Measurements from ENCODE around the genes CAPG, VAMP8 and GNLY.

DNA sequence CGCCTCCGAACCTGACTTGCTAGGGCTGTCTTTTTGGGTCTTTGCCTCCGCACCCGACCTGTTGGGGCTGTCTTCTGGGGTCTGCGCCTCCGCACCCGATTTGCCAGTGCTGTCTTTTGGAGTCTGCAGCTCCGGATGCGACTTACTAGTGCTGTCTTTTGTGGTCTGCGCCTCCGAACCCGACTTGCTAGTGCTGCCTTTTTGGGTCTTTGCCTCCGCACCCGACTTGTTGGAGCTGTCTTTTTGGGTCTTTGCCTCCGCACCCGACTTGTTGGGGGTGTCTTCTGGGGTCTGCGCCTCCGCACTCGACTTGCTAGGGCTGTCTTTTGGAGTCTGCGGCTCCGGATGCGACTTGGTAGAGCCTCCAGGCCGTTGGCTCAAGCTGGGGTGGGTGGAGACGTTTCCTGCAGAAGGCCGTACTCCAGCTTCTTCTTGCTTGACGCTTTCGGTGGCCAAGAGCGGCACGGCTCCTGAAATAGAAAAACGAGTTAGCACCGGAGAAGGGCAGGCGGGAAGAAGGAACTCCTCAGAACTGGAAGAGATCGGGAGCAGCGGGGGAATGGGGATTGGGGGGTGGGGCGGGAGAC lies 480 bp downstream of the TGOLN2 start:
- PRO-cap, result no peak
- RAMPAGE, long total RNA, 4 experiments, result no peak in any of the 4 experiments

- PRO-cap, result no peak
- RAMPAGE, long total RNA, 4 experiments, result no peak in any of the 4 experiments
Observed at GRCh38 chr2:85345161-85345877, 9.0 kb downstream of the RETSAT start.

DNA sequence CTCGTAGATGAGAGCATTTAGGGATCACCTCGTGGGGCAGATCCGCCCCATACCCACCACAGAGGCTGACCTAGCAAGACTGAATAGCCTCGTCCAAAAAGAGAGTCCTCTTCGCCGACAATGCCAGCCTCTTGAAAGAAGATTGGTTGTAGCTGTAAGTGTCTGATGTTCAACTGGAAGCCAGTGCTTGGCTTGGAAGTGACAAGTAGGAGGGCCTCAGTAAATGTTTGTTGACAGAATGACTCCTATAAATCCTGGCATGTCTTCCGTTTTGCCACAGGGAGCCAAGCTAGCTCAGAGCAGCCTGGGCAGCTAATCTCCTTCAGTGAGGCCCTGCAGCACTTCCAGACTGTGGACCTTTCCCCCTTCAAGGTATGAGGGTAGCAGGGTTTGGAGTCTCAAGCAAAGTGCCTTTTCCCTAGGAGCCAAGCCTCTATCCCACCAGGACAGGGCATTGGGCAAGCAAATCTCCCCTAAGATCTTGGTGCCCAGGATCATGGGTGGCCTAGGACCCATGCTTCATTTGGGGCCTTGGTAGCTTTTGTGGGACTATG lies 15.0 kb downstream of the ELMOD3 start:
- PRO-cap, result no peak
- RAMPAGE, long total RNA, 4 experiments, result no peak in any of the 4 experiments

DNA sequence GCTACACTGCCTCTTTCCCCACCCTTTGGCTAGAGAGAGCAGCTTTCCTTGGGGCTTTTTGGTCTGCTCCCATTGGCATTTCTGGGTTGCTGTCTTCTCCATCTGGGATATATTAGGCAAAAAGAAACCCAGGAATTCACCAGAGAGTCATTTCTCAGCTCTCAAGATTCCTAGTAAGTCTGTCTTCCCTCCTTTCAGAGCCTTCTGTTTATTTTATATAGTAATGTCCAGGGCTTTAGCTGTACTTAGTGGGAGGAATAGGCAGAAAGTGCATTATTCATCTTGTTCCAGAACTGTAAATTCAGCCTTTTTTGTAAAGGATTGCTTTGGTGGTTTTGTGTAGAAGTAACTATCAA lies 22.2 kb downstream of the ELMOD3 start:
- PRO-cap, result no peak
- RAMPAGE, long total RNA, 4 experiments, result no peak in any of the 4 experiments

GRCh38 chr2:85410165-85410898 lies at the start of gene CAPG:
TSS of gene CAPG (minus strand) at chr2:85410366.
- PRO-cap, result unidirectional peak, minus-strand start at chr2:85410365
- RAMPAGE, long total RNA, 4 experiments, result start-site peak on the minus strand in 2 of 4 experiments, at chr2:85410344-85410393 at its widest, 86 to 92 reads per replicate

DNA sequence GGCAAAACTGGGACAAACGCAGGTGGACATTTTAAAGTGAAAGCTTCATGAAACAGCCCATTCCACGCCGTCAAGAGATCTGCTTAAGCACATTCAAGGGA lies 984 bp upstream of the MAT2A start:
- PRO-cap, result no peak
- RAMPAGE, long total RNA, 4 experiments, result no peak in any of the 4 experiments

DNA sequence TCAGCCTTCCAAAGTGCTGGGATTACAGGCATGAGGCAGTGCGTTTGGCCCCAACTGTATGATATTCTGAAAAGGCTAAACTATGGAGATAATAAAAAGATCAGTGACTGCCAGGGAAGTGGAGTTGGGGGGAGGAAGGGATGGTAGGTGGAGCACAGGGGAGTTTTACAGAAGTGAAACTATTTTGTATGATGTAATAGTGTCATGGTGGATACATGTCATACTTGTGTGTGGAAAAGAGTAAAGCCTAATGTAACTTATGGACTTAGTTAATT lies 2.8 kb upstream of the GGCX start:
- PRO-cap, result no peak
- RAMPAGE, long total RNA, 4 experiments, result no peak in any of the 4 experiments

GRCh38 chr2:85577124-85577719 lies at the start of gene VAMP8:
TSS of gene VAMP8 (plus strand) at chr2:85577586.
- PRO-cap, result unidirectional peak, plus-strand start at chr2:85577616
- RAMPAGE, long total RNA, 4 experiments, result start-site peak on the plus strand in 4 of 4 experiments, at chr2:85577578-85577623 at its widest, 13 to 174 reads per replicate

DNA sequence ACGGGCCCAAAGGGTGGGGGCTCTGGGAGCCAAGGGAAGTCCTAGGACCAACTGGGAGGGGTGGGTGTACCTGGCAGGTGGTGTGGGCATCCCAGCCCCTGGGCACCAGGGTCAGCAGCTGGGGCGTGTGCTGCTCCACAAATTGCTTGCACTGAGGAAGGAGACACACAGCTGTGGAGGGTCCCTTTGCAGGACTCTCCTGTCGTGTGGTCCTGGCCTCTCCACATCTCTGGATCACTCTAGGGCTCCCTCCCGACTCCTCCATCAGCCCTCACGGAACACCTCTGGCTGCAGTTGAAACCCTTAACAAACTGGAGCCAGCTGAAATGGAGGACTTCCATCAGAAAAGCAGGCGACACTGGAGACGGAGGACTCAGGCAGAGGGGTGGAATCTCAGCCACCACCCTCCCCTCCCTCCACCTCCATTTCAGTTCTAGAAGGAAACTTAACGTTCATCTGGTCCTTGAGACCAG lies 6.0 kb downstream of the SFTPB start:
- PRO-cap, result no peak
- RAMPAGE, long total RNA, 4 experiments, result no peak in any of the 4 experiments

DNA sequence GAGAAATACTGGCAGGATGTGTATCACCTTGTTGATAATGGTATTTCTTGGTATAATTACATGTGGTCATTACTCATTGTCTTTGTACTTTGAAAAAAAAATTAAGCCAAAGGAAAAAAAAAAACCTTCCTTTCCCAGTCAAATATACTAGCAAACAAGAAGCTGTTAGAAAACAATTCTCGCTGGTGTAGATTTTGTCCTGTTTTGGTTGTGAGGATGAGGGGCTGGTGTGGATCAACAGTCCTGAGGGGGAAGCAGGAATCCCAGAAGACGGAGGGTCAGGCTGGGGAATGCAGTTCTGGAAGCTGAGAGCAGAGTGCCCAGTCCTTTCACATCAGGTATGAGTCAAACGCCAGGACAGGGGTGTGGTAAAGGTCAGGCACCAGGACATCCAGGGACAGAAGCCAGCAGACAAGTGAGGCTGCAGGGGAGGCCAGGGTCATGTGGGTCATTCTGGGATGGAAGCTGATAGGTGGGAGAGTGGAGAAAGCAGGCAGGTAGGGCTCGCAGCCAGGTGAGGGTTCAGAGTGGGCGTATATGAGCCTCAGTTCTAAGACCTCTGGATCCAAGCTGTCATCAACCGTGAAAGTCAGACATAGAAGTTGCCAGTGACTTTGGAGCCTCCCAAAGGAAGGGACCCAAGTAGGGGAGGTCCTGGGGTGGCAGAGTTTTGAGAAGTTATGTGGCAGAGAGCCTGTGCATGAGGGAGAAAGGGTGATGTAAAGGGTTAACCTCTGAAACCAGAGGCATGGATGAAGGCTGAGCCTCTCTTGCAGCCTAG lies 12.8 kb upstream of the GNLY start:
- PRO-cap, result no peak
- RAMPAGE, long total RNA, 4 experiments, result no peak in any of the 4 experiments

GRCh38 chr2:85693947-85694684 lies at the start of gene GNLY:
TSS of gene GNLY (plus strand) at chr2:85694358.
- PRO-cap, result no peak
- RAMPAGE, long total RNA, 4 experiments, result start-site peak on the plus strand in 2 of 4 experiments, at chr2:85694316-85694407 at its widest, 10 to 40 reads per replicate

- PRO-cap, result no peak
- RAMPAGE, long total RNA, 4 experiments, result no peak in any of the 4 experiments
Observed at GRCh38 chr2:85709742-85710147, 15.6 kb downstream of the GNLY start.

GRCh38 chr2:85712690-85713814 lies 18.9 kb downstream of the GNLY start:
- PRO-cap, result no peak
- RAMPAGE, long total RNA, 4 experiments, result no peak in any of the 4 experiments

DNA sequence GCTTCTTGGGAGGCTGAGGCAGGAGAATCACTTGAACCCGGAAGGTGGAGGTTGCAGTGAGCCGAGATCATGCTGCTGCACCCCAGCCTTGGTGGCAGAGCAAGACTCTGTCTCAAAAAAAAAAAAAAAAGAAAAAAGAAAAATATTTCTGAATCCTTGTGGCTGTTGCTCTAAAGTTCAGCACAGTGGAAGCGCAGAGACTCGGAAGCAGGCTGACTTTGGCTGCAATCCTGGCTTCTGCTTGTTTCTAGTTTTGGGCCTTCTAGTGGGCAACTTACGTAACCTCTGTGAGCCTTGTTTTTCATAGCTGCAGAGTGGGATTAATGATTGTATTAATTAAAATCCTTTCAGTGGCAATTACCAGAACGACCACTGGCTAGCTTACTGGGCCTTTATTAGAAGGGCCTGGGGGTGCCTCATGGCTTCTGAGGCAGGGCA lies 28.4 kb downstream of the GNLY start:
- PRO-cap, result no peak
- RAMPAGE, long total RNA, 4 experiments, result no peak in any of the 4 experiments

GRCh38 chr2:85725492-85725920 lies 28.3 kb upstream of the ATOH8 start:
- PRO-cap, result no peak
- RAMPAGE, long total RNA, 4 experiments, result no peak in any of the 4 experiments

- PRO-cap, result no peak
- RAMPAGE, long total RNA, 4 experiments, result no peak in any of the 4 experiments
Observed at GRCh38 chr2:85778775-85779481, 25.1 kb downstream of the ATOH8 start.

- PRO-cap, result no peak
- RAMPAGE, long total RNA, 4 experiments, result no peak in any of the 4 experiments
Observed at GRCh38 chr2:85797137-85797528, 43.3 kb downstream of the ATOH8 start.

- PRO-cap, result no peak
- RAMPAGE, long total RNA, 4 experiments, result no peak in any of the 4 experiments
Observed at GRCh38 chr2:85887106-85887333, 1.8 kb downstream of the ST3GAL5 start.

DNA sequence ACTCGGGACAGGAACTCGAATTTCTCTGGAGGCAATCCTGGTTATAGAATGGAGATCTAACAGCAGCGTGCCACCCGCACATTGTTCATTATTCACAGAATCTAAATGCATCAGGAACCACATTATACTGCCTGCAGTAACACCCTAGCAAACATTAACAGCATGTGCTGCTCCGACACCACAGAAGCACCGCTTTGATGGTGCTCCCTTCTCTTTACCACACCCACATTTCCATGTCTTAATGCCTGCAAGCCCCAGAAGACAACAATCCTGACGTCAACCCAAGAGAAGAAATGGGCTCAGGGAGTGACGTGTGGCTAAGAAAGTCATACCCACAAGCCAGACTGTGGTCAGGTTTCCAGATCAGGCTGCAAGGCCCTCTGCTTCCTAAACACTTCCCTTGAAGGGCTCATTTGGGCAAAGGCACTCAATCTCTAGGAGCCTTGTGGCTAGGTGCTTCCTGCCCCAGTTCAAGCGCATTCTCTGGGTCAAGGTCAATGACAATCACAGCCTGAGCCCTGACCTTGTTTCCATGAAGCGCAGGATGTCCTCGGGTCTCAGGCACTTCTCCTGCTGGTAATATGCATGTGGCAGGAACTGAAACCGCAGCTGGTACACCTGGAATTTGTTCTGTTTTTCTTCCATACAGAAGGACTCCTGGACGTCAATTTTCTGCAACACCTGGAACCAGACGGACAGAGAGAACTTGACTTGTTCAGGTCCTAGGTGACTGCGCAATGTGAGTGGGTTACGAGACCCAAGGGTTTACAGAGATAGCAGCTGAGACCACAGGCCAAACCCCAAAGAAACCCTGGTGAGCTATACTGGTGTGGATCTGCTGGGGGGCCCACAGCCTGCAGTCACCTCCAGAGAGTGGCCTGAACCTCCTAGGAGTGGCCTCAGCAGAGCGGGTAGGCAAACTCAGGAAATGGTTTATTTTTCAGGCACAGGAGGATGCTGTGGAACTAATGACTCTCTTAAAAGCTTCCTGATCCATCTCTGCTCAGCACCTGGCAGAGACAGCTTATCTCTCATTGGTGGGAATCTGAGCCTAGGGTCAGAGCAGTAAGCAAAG lies 67.2 kb downstream of the POLR1A start:
- PRO-cap, result no peak
- RAMPAGE, long total RNA, 4 experiments, result no peak in any of the 4 experiments

- PRO-cap, result no peak
- RAMPAGE, long total RNA, 4 experiments, result no peak in any of the 4 experiments
Observed at GRCh38 chr2:86216653-86217708, 17.7 kb downstream of the MRPL35 start.